ENCODE measurements around a stretch of chr10.

GRCh38 chr10:13001334-13001560 is 266 bp downstream of the CCDC3 start:
- PRO-cap: no peak

- PRO-cap: no peak
Measured at GRCh38 chr10:13337802-13338354, 10.2 kb downstream of the SEPHS1 start.

DNA sequence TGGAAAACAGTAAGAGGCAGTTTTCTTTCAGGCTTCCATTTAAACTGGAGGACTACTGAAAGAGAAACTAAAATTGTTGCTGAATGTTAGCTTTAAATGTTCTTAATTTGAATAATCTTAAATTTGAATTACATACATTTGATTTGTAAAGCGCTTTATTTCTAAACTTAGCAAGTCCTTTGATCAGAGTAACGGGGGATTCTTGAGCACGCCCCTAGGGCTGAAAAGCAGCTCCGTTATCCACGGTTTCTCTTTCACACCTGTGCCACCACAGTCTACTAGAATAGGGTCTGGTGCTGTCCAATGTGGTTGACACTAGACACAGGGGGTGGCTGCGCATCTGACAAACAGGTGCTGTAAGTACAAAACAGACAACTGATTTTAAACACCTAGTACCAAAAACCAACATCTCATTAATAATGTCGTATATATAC is 7.5 kb downstream of the SEPHS1 start:
- PRO-cap: no peak

DNA sequence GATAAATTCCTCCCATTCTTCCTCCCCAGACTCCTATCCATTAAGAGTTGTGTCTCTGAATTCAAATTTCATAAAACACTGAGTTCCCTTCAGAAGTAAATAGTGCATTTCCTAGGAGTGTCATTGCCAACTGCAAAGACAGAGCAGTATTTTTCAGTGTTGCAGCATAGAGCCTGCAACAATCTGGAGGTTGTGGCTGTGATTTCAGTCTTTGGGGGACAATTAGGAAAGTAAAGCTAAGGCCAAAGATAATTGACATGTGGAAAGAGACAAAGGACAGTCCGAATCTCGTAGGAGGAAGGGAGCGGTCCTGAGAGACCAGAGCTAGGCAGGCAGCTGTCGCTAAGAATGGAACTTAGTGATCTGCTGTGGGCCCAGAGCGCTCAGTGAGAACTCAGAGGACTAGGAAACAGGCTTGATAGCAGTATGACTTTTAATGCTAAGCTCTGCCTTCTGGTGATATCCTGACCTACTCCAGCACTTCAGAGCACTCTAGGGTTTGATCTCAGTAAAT is 46.2 kb downstream of the PRPF18 start:
- PRO-cap: no peak

- PRO-cap: no peak
Measured at GRCh38 chr10:13712727-13713519, 126.2 kb downstream of the PRPF18 start.

GRCh38 chr10:13837375-13837689 is 250.6 kb downstream of the PRPF18 start:
- PRO-cap: no peak

DNA sequence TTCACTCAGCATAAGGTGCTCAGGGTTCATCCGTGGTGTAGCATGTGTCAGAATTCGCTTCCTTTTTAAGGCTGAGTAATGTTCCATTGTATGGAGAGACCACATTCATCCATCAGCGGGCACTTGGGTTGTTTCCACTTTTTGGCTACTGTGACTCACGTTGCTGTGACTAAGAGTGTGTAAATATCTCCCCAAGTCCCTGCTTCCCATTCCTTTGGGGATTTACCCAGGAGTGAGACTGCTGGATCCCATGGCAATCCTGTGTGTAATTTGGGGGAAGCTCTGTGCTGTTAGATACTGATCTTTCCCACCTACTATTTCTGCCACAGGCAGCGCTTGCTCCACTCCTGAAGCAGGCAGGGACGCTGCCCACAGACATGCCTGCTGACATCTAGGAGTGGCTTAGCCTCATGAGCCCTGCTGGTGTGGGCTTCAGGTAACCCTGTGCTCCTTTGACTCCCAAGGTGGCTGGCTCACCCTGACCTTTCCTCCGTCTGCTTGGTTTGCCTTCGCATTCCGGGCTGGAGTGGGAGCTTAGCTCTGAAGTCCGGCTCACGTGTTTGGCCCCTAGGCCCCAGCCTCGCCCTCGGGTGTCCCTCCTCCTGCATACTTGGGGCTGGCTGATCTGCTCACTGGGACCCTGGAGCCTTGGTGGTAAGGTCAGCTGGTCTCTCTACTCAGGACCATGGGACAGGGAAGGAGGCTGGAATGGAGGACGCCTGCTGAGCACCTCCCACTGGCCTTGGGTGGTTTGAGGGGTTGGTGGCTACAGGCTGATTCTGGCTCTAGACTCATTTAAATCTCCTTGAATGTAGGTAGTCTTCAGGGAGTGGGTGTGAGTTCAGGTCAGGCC is 345.8 kb downstream of the FRMD4A start:
- PRO-cap: no peak

- PRO-cap: no peak
Measured at GRCh38 chr10:13991415-13991669, 339.4 kb downstream of the FRMD4A start.

DNA sequence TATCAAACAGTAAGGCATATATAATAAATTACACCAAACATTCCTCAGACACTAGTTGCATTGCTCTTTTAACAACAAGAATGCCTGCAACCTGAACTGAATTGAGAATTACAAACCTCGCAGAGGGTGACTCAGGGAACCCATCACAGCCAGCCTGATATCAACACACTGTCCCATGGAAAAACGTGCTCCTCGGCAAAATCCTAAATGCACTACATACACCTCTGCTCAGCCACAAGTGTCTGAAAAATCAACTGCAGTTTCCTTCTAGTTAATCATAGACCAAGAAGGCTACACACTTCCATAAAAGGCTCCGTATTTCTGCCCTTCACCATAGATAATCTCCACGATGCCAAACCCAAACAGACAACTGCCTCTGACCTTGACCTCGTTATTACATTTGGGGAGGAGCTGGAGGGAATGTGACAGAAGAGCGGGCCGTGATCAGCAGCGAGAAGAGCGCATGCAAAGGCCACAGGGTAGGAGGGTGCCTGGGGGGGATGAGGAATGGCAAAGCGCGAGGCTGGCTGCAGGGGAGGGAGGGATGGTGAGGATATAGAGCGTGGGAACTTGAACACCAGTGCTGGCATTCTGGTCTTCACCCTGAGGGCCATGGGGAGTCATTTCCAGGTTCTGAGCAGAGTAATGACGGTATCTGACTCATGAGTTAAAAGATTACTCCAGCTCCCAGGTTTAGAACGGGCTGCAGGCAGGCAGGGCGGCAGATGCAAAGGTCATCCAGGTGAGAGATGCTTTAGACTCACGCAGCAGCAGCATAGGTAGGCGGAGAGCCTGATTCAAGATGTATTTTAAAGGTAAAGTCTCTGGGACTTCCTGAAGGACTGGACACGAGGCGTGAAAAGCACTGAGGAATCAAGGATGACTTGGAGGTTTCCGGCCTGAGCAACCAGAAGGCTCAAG is 202.0 kb upstream of the FRMD4A start:
- PRO-cap: bidirectional peak, plus-strand start at position 428 of the sequence, minus-strand start at position 244 of the sequence; bidirectional peak, plus-strand start at position 845 of the sequence, minus-strand start at position 585 of the sequence

GRCh38 chr10:14533956-14534624 is 203.4 kb upstream of the FRMD4A start:
- PRO-cap: unidirectional peak, minus-strand start at chr10:14534363

- PRO-cap: no peak
Measured at GRCh38 chr10:14540544-14541137, 209.9 kb upstream of the FRMD4A start.

- PRO-cap: no peak
Measured at GRCh38 chr10:14592545-14593136, 182.1 kb downstream of the FAM107B start.

- PRO-cap: no peak
Measured at GRCh38 chr10:14599768-14600612, 174.7 kb downstream of the FAM107B start.

- PRO-cap: bidirectional peak, plus-strand start at chr10:14604543, minus-strand start at chr10:14604401
Measured at GRCh38 chr10:14604027-14604724, 170.5 kb downstream of the FAM107B start.

GRCh38 chr10:15046600-15047427 is 3.1 kb downstream of the OLAH start:
- PRO-cap: no peak

DNA sequence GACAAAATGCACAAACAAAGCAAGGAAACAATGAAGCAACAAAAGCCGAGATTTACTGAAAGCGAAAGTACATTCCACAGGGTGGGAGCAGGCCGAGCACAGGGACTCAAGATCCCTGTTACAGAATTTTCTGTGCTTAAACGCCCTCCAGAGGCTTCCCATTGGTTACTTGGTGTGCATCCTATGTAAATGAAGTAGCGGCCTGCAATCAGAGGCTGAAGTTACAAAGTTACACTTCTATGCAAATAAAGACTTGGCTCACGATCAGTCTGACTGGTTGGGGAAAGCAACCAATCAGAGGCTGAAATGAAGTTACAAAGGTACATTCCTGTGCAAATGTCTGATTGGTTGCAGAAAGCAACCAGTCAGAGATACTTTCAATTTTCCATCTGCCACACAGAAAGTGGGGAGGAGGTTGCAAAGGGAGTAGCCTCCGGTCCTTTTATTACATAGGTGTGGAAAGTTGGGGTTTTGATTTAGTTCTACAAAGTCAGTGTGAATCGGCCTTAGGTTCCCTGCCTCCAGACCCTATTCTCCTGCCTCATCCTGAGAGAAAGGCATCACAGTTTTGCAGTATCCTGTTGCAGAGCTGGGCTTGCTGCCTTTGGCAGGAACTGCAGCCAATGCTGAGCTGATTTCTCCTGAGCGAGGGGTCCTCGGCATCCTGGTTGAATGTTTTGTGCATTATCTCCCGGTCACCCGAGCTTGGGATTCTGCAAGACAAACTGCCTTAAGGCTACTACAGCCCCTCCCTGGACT is 3.9 kb downstream of the ACBD7 start:
- PRO-cap: unidirectional peak, plus-strand start at position 479 of the sequence

- PRO-cap: no peak
Measured at GRCh38 chr10:15136195-15136586, 32.3 kb downstream of the NMT2 start.

- PRO-cap: unidirectional peak, plus-strand start at chr10:15237549
Measured at GRCh38 chr10:15237198-15237816, 68.8 kb upstream of the NMT2 start.

- PRO-cap: no peak
Measured at GRCh38 chr10:15259036-15259882, 90.8 kb upstream of the NMT2 start.

- PRO-cap: no peak
Measured at GRCh38 chr10:15672474-15672948, 47.2 kb downstream of the ITGA8 start.